ENCODE results near the genes OGG1, CIDEC, IL17RC and FANCD2.

- PRO-cap: no peak
- RAMPAGE, long total RNA, 2 experiments: no peak in any of the 2 experiments
These were observed 7.5 kb upstream of the SETD5 start for GRCh38 chr3:9389415-9390754.

- PRO-cap: no peak
- RAMPAGE, long total RNA, 2 experiments: no peak in any of the 2 experiments
These were observed 2.0 kb upstream of the SETD5 start for GRCh38 chr3:9395231-9395931.

- PRO-cap: bidirectional peak, plus-strand start at chr3:9422954, minus-strand start at chr3:9422823
- RAMPAGE, long total RNA, 2 experiments: no peak in any of the 2 experiments
These were observed 25.3 kb downstream of the SETD5 start for GRCh38 chr3:9422459-9423449.

- PRO-cap: no peak
- RAMPAGE, long total RNA, 2 experiments: no peak in any of the 2 experiments
These were observed 63.0 kb downstream of the SETD5 start for GRCh38 chr3:9460173-9461063.

- PRO-cap: no peak
- RAMPAGE, long total RNA, 2 experiments: no peak in any of the 2 experiments
These were observed 13.4 kb downstream of the MTMR14 start for GRCh38 chr3:9662710-9663198.

GRCh38 chr3:9673115-9673390 lies 23.7 kb downstream of the MTMR14 start:
- PRO-cap: no peak
- RAMPAGE, long total RNA, 2 experiments: no peak in any of the 2 experiments

- PRO-cap: no peak
- RAMPAGE, long total RNA, 2 experiments: no peak in any of the 2 experiments
These were observed 1.0 kb downstream of the CPNE9 start for GRCh38 chr3:9704289-9705402.

DNA sequence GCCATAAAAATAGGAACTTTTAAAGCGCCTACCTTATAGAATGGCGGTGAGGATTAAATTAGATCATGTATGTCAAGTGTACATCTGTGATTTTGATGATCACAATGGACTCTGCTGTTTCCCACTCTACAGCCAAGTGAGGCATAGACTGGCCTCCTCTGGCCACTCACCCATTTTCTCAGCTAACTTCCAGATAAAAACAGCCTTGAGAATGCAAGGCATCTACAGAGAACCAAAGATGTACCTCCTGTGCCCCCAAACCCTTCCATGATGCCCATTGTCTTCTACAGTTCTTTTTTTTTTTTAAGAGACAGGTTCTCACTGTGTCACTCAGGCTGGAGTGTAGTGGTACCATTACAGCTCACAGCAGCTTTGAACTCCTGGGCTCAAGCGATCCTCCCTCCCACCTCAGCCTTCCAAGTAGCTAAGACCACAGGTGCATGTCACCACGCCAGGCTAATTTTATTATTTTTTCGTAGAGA lies 9.3 kb upstream of the BRPF1 start:
- PRO-cap: unidirectional peak, minus-strand start at position 189 of the sequence
- RAMPAGE, long total RNA, 2 experiments: no peak in any of the 2 experiments

DNA sequence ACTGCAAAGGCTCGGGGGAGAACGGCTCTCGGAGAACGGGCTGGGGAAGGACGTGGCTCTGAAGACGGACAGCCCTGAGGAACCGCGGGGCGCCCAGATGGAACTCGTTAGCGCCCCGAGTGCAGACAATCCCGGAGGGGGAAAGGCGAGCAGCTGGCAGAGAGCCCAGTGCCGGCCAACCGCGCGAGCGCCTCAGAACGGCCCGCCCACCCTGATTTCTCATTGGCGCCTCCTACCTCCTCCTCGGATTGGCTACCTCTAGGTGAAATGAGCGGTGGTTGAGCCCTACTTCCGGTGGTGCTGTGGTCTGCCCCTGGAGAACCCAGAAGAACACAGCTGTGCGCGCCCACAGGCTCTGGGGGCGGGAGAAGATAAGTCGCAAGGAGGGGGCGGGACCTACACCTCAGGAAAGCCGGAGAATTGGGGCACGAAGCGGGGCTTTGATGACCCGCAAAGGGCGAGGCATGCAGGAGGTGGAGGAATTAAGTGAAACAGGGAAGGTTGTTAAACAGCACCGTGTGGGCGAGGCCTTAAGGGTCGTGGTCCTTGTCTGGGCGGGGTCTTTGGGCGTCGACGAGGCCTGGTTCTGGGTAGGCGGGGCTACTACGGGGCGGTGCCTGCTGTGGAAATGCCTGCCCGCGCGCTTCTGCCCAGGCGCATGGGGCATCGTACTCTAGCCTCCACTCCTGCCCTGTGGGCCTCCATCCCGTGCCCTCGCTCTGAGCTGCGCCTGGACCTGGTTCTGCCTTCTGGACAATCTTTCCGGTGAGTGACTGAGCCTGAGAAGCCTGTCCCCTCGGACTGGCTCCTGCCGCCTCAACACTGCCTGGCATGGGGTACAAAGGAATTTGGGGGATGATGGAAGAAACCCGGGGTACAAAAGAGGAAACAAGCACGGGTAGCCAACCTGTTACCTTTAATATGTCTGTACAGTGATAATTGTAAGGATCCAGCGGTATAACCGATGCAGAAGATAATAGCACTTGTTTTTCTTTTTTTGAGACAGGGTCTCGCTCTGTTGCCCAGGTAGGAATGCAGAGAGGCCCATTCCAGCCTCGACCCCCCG lies at the start of gene OGG1:
Gene OGG1, plus strand, starts transcription at position 294 of the 1,066 bp plus-strand sequence.
- PRO-cap: bidirectional peak, plus-strand start at position 294 of the sequence, minus-strand start at position 109 of the sequence; bidirectional peak, plus-strand start at position 603 of the sequence, minus-strand start at position 484 of the sequence
- RAMPAGE, long total RNA, 2 experiments: start-site peak on the plus strand in 2 of 2 experiments, centred at positions 332 to 343 of the sequence, 16 to 22 reads per replicate

- PRO-cap: no peak
- RAMPAGE, long total RNA, 2 experiments: no peak in any of the 2 experiments
These were observed at the start of gene CIDEC for GRCh38 chr3:9880056-9880690. Gene CIDEC, minus strand, starts transcription at chr3:9880253.

DNA sequence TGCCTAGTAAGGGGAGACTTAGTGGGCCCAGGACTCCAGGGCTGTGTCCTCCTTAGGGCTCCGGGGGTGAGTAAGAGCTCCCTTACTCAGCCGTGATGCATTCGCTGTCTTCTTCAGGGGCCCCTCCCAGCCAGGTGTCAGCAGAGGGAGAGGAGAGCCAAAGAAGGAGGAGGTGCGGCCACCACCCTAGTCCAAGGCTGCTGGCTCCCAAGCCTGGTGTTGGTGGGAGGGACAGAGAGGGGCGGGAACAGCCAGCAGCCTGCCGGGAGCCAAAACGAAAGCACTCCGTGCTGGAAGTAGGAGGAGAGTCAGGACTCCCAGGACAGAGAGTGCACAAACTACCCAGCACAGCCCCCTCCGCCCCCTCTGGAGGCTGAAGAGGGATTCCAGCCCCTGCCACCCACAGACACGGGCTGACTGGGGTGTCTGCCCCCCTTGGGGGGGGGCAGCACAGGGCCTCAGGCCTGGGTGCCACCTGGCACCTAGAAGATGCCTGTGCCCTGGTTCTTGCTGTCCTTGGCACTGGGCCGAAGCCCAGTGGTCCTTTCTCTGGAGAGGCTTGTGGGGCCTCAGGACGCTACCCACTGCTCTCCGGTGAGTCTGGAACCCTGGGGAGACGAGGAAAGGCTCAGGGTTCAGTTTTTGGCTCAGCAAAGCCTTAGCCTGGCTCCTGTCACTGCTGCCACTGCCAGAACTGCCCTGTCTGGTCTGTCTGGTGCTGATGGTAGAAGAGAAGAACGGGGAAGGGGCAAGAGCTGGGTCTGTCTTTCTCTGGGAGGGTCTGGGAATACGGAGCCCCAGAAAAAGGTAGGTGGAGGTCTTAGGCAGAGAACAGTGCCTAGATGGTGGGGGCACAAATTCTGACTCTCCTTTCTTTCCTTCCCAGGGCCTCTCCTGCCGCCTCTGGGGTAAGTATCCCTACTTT lies at the start of gene IL17RC:
Gene IL17RC, plus strand, starts transcription at position 272 of the 925 bp plus-strand sequence.
- PRO-cap: bidirectional peak, plus-strand start at position 283 of the sequence, minus-strand start at position 72 of the sequence; bidirectional peak, plus-strand start at position 727 of the sequence, minus-strand start at position 696 of the sequence
- RAMPAGE, long total RNA, 2 experiments: start-site peak on the plus strand in 2 of 2 experiments, centred at positions 293 to 308 of the sequence, 71 to 347 reads per replicate

- PRO-cap: no peak
- RAMPAGE, long total RNA, 2 experiments: start-site peak on the plus strand in 1 of 2 experiments, at chr3:9944468-9944783 at its widest, 71 reads per replicate
These were observed 7.8 kb downstream of the PRRT3 start for GRCh38 chr3:9944135-9945128.

DNA sequence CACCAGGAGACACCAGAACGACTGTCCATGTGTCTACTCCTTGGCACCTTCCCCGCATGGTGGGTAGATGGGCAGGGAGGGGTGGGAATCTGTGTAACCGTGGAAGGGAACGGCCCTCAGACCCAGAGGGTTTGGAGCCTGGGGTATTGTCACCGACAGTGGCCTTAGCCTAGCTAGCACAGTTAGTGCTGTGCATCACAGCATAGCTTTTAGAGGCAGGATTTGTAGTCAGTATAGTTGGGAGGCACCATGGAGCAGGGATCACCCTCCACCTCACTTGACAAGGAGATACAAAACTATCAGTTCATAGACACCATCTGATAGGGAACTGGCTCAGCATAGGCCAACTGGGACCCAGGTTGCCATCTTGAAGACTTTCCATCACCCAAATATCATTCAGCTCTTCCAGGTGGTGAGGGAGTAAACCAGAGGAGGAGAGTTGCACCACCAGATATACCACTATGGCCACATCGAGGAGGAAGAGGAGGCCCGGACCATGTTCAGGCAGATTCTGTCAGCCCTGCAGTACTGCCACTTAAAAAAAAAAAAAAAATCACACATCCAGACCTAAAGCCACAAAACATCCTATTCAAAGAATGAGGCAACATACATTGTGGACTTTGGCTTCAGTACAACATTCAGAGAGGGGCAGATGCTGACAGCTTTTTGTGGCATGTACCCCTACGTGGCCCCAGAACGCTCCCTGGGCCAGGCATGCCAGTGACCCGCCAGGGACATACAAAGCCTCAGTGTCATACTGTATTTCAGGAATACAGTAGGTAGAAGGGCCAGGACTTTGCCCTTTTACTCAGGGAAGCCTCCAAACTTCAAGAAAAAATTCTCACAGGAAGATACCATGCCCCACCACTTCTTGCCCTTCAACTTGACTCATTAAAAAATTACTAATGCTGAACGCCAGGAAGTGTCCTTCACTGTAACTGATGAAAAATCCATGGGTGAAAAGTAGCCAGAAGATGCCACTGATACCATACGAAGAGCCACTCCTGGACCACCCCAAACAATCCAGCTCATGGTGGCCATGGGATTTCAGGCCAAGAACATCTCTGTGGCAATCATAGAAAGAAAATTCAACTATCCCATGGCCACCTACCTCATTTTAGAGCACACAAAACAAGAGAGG lies 18.4 kb upstream of the EMC3 start:
- PRO-cap: no peak
- RAMPAGE, long total RNA, 2 experiments: no peak in any of the 2 experiments

GRCh38 chr3:10015319-10015984 lies 10.8 kb upstream of the FANCD2 start:
- PRO-cap: unidirectional peak, minus-strand start at chr3:10015505
- RAMPAGE, long total RNA, 2 experiments: no peak in any of the 2 experiments

DNA sequence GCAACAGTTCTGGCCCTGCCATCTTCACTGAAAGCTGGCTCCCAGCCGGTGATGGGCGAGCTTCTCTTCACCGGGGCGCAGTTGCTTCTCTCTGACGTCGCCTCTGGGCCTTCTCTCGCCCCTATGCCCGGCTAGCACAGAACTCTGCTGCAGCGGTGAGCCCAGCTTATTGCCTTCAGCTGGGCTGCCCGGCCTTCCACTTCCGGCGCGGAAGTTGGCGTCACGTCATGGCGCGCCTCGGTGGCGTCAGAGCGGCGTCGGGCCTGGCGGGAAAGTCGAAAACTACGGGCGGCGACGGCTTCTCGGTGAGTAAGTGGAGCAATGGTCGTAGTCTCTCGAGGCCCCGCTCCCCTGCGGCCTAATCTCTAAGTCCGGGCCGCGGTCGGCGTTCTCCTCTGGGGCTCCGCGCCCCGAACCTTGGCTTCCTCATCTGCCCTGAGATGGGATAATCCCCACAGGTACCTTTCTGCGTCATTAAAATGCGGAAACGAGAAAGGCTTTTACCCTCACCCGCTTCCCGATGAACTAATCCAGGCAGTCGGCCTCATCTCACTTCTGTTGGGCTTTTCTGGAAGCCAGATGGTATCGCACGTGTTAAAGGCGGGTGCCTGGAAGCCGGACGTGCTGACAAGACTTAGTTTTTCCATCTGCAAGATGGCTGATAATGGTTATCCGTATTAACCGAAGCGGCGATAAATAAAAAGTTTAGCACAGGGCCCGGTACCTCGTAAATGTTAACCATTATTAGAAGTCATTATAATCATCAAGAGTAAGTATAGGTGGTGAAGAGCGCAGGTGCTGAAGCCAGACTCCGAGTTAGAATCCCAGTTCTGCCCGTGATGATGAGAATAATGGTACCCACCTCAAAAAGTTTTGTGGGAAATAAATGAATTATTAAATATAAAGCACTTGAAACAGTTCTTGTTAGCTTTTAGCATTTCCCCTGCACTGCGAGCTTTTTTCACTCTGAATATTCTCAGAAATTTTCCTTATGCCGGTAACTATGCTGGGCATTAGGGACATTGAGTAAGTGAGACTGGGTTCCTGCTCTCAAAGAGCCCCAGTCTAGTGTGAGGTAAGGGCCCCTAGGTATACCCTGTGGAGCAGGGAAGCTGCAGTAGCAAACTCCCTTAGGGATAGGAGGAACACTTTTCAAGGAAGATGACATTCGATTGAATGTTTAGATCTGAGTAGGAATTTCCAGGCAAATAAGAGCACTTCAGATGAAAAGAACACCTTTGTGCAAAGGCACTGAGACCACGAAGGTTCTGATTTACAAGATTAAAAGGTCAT lies at the start of gene FANCD2:
Gene FANCD2, plus strand, starts transcription at position 269 of the 1,293 bp plus-strand sequence.
- PRO-cap: bidirectional peak, plus-strand start at position 249 of the sequence, minus-strand start at position 198 of the sequence
- RAMPAGE, long total RNA, 2 experiments: start-site peak on the plus strand in 1 of 2 experiments, centred at position 264 of the sequence, 72 reads per replicate; start-site peak on the minus strand in 2 of 2 experiments, centred at positions 189 to 193 of the sequence, 85 to 108 reads per replicate

DNA sequence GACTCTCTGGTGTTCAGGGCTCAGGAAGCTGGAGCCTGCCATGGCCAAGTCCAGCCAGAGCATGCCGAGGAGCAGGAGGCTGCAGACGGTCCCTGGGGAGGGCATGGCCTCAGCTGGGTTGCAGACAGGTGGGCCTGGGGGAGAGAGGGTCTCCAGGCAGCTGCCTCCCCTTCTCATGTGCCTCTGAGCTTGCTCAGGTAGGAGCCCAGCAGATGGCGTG lies 2.8 kb downstream of the GHRL start:
- PRO-cap: no peak
- RAMPAGE, long total RNA, 2 experiments: no peak in any of the 2 experiments

GRCh38 chr3:10469406-10470150 lies 35.8 kb downstream of the ATP2B2 start:
- PRO-cap: no peak
- RAMPAGE, long total RNA, 2 experiments: no peak in any of the 2 experiments

- PRO-cap: no peak
- RAMPAGE, long total RNA, 2 experiments: no peak in any of the 2 experiments
These were observed 113.0 kb upstream of the SLC6A11 start for GRCh38 chr3:10702897-10703562.

DNA sequence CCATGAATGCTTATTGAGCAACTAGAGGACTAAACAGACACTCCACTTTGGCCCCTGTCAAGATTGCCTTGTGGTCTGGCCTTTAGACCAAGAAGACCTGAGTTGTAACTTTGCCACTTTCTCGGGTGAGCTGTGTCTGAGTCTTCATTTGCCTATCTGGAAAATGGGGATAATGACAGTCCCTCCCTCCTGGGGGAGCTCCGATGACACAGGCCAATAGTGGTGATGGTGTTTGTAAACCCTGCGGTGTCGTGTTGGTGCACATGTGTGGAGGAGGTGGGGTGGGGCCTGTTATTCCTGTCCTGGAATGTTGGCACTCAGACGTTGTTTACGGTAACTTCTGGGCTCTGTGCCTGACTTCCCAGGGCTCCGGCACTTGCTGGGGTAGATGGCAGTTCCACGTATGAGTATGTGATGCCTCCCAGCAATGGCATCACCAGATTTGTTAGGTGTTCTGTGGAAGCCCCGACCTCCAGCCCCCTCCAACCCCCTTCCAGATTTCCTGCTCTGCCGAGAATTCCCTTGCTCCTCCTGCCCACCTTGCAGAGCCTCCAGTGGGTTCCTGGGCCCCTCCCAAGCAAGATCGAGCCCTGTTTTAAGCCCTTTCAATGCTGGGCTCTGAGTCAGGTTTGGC lies 31.3 kb downstream of the HRH1 start:
- PRO-cap: no peak
- RAMPAGE, long total RNA, 2 experiments: no peak in any of the 2 experiments

DNA sequence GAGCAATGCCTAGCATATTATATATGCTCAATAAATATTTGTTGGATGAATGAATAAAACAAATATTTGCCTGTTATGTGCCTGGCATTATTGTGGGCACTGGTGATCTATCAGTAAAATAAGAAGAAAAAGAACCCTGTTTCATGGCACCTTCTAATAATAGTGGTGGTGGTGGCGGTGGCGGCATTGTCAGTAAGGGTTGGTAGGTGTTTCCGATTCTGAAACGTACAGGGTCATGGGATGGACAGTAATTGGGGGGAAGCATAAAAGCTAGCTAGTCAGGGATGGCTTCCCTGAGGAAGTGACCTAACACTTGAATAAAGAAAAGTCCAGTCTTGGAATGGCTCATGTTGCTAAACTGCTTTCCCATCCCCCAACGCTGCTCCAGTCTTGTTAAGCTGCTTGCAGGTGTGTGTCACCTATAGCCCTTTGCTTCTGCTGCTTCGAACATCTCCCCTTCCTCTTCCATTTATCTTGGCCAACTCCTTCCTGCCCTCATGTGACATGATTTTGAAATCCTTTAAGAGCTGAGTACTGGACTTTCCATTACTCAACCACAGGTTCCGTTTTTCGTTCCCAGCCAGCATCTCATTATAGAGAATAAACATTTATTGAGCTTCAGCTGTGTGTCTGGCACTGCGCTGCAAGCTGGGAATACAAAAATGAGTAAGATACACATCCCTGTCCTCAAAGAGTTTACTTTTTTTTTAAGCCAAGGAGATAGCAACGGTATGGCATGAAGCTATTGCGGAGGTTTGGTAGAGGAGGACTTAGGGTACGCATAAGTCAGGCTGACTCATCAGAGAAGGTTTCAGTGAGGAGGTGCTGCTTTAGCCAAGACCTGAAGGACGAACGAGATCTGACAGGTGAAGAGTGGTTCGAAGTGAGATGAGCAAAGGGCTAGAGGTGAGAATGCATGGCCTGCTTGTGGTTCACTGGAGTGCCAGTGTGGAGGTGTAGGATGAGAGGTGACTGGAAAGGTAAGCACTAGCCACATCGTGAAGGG lies 1.7 kb downstream of the ATG7 start:
- PRO-cap: no peak
- RAMPAGE, long total RNA, 2 experiments: no peak in any of the 2 experiments

Measured in prostate gland (tissue), 2 donors.